Measurements from ENCODE around the genes MTPAP, LYZL2 and ARHGAP12.

DNA sequence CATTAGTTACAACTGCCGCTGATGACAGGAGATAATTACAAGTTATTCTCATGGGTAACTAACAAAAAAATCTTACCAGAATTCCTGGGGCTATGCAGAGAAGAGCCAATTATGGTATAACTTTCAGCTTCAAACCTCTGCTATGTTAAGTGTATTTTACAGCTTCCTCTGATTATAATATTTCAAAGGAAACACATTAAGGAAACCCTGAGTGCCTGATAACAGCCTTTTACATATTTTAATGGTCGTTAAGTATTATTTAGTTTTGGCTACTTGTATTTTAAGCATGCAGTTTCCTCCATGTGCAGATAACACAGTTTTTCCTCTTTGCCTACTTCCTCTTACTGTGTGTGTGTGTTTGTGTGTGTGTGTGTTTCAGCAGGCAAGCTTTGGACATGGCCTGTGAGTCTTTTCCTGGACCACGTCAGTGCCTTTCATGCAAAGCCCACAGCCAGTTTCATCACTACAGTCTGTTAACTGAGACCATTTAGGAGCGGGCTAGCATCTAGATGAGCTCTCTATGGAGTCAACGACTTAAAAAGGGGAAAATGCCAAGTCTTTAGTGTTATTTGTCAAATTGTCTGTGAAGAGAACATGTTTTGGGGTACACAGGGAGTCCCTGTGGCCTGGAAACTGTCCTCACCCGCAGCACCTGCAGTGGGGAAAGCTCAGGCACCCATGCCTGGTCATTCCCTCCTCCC lies 17.6 kb downstream of the JCAD start:
- RRBS: no CpG with 5 or more reads among the region's 6 CpGs

DNA sequence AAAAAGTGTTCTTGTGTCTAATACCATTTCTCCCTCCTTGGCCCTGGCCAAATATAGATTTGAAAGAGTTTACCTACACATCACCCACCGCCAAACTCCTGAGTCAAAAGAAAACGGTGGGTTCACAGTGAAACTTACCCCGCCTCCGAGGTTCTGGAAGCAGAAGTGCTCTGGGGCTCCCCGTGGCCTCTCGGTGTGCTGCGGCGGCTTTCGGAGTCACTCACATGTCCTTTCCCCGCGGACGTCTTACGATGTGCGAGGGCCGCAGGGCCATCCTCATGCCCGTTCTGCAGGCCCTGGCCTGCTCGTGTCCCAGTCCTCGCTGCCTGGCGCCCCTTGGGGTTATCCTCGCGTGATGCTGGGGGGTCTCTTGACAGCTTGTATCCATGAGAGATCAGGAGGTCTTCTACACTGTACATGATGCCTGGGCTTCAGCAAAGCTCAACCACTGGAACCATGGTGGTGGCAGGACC lies 12.0 kb downstream of the JCAD start:
- RRBS: no CpG with 5 or more reads among the region's 21 CpGs

GRCh38 chr10:30151977-30152591 lies 92.7 kb upstream of the JCAD start:
- RRBS: no CpG with 5 or more reads among the region's 10 CpGs

DNA sequence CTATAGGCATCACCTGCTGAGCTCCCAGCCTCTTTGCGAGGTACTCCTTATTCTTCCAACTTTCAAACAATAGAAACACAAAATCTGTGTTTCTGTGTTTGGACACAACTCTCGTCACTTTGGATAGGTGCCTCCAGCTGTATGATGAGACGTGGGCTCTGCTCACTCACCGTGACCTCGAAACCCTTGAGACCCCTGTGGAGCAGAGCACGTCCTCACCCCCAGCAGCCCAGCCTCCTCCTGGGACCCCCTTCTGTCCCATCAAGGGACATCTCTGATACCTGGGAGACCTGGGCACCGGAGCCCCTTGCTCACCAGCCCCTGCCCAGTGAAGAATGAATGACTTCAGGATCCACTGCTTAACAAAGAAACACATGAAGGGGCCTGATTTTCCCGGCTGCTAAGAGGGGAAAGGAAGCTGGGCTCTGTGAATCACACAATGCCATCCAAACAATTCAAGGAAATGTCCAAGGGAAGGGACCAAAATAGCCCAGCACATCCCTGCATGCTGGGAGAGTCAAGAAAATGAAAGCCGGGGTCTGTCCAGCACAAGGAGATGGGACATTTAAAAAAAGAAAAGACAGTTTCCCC lies 128.6 kb upstream of the JCAD start:
- RRBS: 92% methylated on average over 2 of the region's 9 CpGs

DNA sequence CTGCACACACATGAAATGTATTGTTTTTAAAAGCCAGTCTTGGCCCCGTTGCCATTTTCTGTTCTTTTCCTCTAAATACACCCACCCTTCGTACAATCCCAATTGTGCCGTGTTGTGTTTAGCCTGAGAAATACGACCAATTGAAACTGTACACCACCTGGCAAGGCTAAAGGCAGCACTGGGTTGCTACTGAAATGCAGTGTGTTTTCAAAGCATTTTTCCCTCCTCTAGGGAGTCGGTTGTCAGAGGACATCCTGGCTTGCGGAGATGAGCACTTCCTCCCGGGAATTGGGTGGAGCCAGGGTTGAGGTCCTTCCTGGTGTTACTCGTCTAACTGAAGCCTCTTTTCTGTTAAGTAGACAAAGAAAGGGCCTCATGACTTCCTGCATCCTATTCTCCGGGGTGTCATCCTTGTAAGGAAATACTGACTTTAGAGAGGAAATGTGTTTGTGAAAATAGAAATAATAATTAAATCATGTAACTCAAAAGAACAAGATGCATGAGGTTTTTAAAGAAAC lies 133.5 kb downstream of the MTPAP start:
- RRBS: 9% methylated on average over 2 of the region's 9 CpGs

- RRBS: 3% methylated on average over 4 of the region's 45 CpGs
Observed at GRCh38 chr10:30348435-30349538, at the start of gene MTPAP. TSS of gene MTPAP (minus strand) at chr10:30349278.

DNA sequence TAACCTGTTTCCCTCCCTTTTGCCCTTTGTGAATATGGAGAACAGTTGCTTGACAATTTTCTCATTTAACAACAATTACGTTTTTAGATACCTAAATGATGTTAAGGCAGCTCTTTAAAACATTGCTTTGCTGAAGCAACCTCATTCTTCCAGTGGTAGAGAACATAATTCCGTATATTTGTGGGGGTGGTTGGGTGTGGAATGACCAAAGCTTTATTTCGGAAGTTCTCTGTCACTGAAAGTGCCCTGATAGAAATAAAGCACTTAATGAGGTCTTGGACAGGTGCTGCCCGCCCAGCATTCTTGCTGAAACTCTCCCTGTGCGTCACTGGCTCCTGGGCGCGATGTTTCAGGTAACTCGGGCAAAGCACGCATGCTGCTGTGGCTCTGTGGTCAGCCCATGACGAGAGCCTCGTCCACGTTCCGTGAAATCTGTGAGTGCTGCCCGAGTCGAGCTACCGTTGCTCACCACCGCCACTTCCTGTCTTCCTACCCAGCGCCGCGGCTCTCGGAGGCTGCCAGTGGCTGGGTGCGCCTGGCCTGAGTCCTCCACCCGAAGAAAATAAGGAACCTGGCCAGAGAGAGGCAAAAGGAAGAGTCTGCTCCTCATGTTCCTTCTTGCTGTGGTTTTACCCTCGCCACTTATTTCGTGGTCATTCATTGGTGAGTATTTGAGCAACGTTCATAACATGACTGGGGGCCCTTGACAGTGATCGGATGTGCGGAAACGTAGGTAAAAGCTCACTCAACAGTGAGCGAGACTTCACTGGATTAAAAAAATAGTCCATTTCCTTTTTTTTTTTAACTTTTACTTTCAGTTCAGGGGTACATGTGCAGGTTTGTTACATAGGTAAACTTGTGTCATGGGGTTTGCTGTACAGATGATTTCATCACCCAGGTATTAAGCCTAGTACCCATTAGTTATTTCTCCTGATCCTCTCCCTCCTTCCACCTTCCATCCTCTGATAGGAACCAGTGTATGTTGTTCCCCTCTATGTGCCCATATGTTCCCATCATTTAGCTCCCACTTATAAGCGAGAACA lies 95.5 kb downstream of the MAP3K8 start:
- RRBS: no CpG with 5 or more reads among the region's 31 CpGs

GRCh38 chr10:30617033-30617549 lies 12.5 kb downstream of the LYZL2 start:
- RRBS: no CpG with 5 or more reads among the region's 10 CpGs

GRCh38 chr10:30629602-30629805 lies at the start of gene LYZL2:
TSS of gene LYZL2 (minus strand) at chr10:30629753.
- RRBS: no CpG with 5 or more reads among the region's 5 CpGs

DNA sequence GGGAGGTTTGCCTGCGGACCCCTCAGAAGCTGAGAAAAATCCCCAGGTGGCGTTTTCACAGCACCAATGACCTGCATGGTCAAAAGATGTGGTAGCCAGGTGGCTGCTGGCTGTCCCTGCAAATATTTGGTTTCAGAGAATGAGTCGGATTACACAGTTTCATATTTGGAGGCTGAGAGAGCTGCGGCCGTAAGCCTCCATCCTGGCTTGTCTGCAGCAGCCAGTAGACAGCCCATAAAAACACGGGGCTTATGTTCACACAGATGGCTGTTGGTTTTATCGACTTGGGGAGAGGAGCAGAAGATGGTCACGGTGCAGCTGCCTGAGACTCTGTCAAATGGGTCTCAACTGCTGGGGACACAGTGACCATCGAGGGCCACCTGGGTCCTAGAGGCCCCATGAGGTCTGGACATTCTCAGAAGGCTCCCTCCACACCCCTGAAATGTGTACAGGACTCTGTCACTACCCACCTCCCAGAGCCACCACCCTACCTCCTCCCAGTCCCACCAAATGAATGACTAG lies 153.6 kb upstream of the LYZL2 start:
- RRBS: no CpG with 5 or more reads among the region's 9 CpGs

DNA sequence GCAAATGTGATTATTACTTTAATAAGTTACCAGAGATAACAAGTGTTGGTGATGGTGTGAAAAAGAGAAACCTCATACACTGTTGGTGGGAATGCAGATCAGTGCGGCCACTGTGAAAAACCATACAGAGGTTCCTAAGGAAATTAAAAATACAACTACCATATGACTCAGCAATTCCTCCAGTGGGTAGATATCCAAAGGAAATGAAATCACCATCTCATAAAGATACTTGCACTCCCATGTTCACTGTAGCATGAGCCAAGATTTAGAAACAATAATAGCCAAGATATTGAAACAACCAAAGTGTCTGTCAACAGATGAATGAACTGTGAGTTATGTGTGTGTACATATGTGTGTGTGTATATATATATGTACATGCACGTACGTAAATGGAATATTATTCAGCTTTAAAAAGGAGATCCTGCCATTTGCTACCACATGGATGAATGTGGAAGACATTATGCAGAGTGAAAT lies 26.7 kb downstream of the ZNF438 start:
- RRBS: no CpG with 5 or more reads among the region's 3 CpGs

- RRBS: no CpG with 5 or more reads among the region's 1 CpG
Observed at GRCh38 chr10:31007629-31008171, 24.0 kb downstream of the ZNF438 start.

DNA sequence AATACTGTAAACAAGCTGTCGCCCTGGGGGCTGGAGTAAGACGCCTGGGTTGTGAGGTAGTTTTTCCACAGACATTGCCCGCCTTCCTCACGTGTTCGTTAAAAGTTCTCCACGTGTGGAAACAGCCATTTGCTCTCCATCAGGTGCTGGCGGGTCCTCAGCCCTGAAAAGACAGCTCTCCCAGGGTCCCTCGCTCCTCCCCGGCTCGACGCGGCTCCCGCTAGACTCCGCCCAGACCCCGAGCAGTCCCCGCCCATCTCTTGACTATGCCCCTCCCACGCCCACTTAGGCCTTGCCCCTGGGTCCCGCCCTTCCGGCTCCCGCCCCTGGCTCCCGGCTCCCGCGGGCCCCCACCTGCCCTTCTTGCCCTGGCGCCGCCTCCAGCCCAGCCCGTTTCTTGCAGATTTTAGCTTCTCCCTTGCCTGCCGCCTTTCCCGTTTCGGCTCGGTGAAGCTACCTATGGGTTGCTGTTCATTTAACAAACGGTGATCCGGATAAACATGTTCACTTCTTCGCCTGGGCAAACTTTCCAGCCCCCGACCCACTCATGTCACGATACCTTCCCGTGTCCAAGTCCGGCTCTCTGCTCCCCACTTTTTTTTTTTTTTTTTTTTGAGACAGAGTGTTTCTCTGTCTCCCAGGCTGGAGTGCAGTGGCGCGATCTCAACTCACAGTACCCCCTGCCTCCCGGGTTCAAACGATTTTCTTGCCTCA lies 670 bp upstream of the ZNF438 start:
- RRBS: 5% methylated on average over 13 of the region's 41 CpGs

DNA sequence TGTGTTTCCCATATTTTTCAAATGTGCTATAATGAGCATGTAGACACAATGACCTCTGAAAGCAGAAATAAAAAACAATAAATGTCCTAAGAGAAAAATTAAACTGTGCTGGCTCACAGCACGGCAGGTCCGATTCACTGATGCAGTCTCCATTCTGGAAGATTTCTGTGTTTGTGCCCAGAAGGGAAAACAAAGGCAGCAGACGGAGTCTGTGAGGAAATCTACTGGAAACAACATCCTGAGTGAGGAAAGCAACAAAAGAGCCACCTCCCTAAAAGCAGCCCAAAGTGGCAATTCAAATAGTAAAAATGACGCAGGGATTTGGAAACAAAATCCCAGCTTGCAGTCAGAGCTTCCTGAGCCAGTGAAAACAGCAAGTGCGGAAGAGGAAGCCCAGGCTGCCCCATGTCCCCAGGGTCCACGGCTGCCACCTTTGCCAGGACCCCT lies 231.5 kb downstream of the ARHGAP12 start:
- RRBS: no CpG with 5 or more reads among the region's 6 CpGs

DNA sequence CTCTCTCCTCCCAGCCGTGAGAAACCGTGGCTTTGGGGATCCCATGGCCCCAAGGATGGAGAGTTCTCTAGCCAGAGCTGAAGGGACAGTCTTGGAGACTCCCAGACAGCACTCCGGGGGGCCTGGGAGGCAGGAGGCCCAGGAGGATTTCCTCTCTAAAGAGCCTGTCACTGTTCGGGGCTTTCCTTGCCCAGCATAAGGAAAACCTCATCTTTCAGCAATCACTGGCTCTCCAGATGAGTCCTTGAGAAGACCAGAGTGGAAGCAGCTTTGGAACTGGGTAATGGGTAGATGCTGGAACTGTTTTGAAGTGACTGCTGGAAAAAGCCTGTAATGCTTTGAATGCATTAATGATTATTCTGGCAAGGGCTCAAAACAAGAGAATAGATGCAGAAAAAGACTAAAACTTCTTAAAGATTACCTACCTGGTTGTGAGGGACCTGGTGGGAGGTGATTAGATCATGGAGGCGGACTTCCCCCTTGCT lies 226.9 kb downstream of the ARHGAP12 start:
- RRBS: no CpG with 5 or more reads among the region's 5 CpGs

GRCh38 chr10:31723031-31723669 lies 205.5 kb downstream of the ARHGAP12 start:
- RRBS: no CpG with 5 or more reads among the region's 6 CpGs

GRCh38 chr10:31754672-31755808 lies 173.6 kb downstream of the ARHGAP12 start:
- RRBS: 96% methylated on average over 4 of the region's 17 CpGs

DNA sequence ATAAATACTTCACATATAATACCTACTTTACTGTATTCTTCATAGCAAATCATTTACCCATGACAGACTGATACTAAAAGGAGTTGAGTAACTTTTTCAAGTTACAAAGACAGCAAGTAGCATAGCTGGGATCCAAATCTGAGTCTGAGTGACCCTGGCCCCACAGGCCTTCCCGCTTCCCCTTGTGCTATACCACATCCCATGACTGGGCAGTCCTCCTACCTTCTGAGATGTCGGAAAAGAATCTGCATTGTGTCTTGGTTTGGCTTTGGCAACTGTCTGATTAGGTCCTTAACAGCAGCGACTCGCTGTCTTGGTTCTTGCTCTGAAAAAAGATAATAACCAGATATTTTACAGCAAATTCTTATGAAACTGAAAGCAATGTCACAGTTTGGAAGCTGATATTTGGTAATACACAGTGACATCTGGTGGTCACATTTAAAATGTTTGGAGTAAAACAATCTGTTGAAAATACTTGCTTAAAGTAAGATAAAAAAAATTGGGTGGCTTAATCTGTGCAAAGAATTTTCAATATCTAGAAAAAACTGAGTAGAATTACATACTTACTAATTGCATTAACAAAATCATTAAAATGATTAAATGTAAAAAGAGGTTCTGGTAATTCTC lies 120.1 kb downstream of the ARHGAP12 start:
- RRBS: no CpG with 5 or more reads among the region's 4 CpGs

DNA sequence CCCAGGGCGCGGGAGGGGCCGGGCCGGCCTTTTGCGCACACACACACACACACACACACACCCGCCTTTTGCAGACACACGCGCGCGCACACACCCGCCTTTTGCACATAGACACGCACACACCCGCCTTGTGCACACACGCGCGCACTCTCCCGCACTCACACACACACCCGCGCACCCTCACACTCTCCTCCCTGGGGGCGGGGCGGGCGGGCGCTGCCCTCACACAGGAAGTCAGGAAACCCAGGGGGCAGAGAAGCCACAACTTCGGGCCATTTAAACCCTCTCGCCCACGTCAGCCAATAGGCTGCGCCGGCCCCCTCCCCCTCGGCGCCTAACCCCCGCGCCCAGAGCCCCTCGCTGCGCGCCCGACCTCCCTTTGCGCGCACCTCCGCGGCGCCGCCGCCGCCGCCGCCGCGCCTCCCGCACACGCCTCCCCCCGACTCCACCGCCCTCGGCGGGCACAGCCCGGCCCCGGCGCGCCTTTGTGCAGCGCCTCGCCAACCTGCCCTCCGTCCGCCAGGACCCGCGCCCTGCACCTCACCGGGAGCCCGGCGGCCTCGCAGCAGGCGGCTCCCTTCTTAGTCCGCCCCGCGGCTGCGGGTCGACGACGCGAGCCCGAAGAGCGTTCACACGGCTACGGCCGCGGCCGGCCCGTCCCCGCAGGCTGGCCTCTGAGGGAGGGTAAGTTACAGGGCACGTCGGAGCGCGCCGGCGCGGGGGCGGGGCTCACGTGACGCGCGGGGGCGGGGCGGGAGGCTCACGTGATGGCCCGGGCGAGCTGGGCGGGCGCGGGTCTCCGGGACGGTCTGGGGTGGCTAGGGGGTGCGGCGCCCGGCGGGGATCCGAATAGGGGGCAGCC lies at the start of gene ARHGAP12:
TSS of gene ARHGAP12 (minus strand) at position 693 of the 862 bp plus-strand sequence.
- RRBS: 3% methylated on average over 45 of the region's 113 CpGs

- RRBS: no CpG with 5 or more reads among the region's 3 CpGs
Observed at GRCh38 chr10:32022658-32023226, 33.5 kb downstream of the KIF5B start.

Measured in HL-60 (cell line).